ENCODE measurements around the gene ACADVL.

- PRO-cap: no peak
CAGE:
- cytosol, long polyA minus RNA: no peak
- cytosol, long polyA plus RNA: no peak
- long polyA plus RNA: no peak
- nucleus, long polyA minus RNA: no peak
- nucleus, long polyA plus RNA: no peak
Observed at GRCh38 chr17:6068753-6069412, 1.3 kb upstream of the WSCD1 start.

DNA sequence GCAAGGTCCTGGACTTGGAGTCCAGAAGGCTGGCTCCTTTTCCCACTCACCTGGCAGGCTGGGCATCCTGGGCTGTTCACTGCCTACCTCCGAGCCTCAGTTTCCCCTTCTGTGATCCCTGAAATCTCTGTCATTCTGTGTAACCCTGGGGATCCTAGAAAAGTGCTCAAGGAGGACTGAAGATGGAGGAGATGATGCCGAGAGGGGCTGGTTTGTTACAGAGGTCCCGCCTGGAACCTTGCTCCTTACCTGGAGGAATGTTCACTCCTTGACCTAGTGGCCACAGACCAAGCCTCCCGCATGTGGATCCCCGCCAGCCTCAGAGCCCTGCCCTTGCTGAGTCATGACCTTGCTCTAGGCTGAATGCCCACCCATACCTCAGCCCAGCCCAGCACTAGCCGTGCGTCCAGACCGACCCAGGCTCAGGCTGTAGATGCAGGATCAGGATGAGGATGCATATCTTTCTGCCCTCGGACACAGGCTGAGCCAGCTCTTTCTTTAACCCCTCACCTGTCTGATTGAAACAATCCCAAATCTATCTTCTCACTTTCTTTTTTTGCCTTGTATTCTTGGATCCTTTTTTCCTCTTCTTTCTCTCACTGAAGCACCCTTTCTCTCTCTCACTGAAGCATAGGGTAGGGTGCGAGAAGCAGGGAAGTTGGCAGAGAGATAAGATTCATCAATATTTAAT is 34.8 kb downstream of the WSCD1 start:
- PRO-cap: no peak
CAGE:
- cytosol, long polyA minus RNA: no peak
- cytosol, long polyA plus RNA: no peak
- long polyA plus RNA: no peak
- nucleus, long polyA minus RNA: no peak
- nucleus, long polyA plus RNA: no peak

- PRO-cap: bidirectional peak, plus-strand start at chr17:6179314, minus-strand start at chr17:6178994
CAGE:
- cytosol, long polyA minus RNA: no peak
- cytosol, long polyA plus RNA: no peak
- long polyA plus RNA: no peak
- nucleus, long polyA minus RNA: start-site peak on the plus strand at chr17:6179279-6179341, 11 reads
- nucleus, long polyA plus RNA: no peak
Observed at GRCh38 chr17:6179105-6179566, 109.0 kb downstream of the WSCD1 start.

DNA sequence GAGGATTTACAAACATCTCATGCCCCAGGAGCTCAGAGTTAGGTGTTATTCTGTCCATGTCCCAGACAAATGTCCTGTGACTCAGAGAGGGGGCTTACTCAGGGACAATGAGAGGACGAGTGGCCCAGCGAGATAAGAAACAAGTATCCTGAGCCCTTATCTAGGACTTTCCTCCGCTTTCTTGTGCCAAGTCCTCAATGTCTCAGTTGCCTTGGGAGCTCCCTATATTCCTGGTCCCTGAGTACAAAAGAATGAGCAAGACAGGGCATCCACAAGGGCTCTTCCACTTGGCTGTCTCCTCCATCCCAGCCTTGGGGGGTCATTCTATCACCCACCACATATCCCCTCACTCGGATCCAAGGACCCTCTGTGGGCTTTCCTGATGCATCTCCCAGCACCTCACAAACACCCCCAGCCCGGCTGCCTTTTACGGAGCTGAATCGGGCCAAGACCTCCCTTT is 121.3 kb downstream of the WSCD1 start:
- PRO-cap: bidirectional peak, plus-strand start at position 227 of the sequence, minus-strand start at position 73 of the sequence
CAGE:
- cytosol, long polyA minus RNA: no peak
- cytosol, long polyA plus RNA: no peak
- long polyA plus RNA: no peak
- nucleus, long polyA minus RNA: no peak
- nucleus, long polyA plus RNA: no peak

DNA sequence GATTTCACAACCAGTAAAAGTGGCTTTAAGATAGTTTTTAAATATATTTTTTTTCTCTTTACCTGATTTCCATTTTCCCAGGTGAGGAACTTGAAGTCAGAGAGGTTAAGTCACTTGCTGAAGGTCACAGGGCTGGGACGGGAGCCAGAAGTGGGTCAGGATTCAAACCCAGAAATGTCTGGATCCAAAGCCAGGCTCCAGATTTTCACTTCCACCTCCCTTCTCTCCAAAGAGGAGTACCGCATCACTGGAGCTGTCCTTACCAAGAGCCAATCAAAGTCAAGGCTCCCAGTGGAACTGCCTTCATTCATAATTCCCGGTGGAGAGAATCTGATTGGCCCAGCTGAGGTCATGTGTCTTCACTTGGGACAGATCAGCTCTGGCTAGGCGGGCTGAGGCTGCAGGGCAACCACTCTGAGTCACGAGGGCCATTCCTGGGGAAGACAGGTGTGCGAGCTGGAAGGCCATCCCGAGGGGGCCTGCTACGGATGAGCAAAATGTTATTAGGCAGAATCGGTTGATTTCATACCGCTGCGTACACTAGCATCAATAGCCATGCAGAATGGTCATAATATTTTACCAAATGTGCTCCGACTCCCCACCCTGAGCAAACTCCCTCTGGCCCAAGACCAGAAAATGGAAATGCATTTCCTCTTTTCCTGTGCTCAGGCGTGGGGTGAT is 111.3 kb downstream of the AIPL1 start:
- PRO-cap: no peak
CAGE:
- cytosol, long polyA minus RNA: no peak
- cytosol, long polyA plus RNA: no peak
- long polyA plus RNA: no peak
- nucleus, long polyA minus RNA: no peak
- nucleus, long polyA plus RNA: no peak

GRCh38 chr17:6476432-6476892 is 32.2 kb downstream of the PIMREG start:
- PRO-cap: no peak
CAGE:
- cytosol, long polyA minus RNA: no peak
- cytosol, long polyA plus RNA: no peak
- long polyA plus RNA: no peak
- nucleus, long polyA minus RNA: no peak
- nucleus, long polyA plus RNA: no peak

GRCh38 chr17:6507585-6508049 is 48.7 kb downstream of the PITPNM3 start:
- PRO-cap: no peak
CAGE:
- cytosol, long polyA minus RNA: no peak
- cytosol, long polyA plus RNA: no peak
- long polyA plus RNA: no peak
- nucleus, long polyA minus RNA: no peak
- nucleus, long polyA plus RNA: no peak

GRCh38 chr17:6654643-6655692 is 3.4 kb downstream of the C17orf100 start:
- PRO-cap: no peak
CAGE:
- cytosol, long polyA minus RNA: no peak
- cytosol, long polyA plus RNA: no peak
- long polyA plus RNA: no peak
- nucleus, long polyA minus RNA: no peak
- nucleus, long polyA plus RNA: no peak

- PRO-cap: bidirectional peak, plus-strand start at chr17:6753860, minus-strand start at chr17:6753718
CAGE:
- cytosol, long polyA minus RNA: no peak
- cytosol, long polyA plus RNA: no peak
- long polyA plus RNA: no peak
- nucleus, long polyA minus RNA: no peak
- nucleus, long polyA plus RNA: no peak
Observed at GRCh38 chr17:6753508-6754050, 2.3 kb upstream of the XAF1 start.

- PRO-cap: no peak
CAGE:
- cytosol, long polyA minus RNA: no peak
- cytosol, long polyA plus RNA: no peak
- long polyA plus RNA: no peak
- nucleus, long polyA minus RNA: no peak
- nucleus, long polyA plus RNA: no peak
Observed at GRCh38 chr17:6758135-6758783, 2.4 kb downstream of the XAF1 start.

GRCh38 chr17:7013771-7014159 is 817 bp upstream of the C17orf49 start:
- PRO-cap: no peak
CAGE:
- cytosol, long polyA minus RNA: no peak
- cytosol, long polyA plus RNA: no peak
- long polyA plus RNA: no peak
- nucleus, long polyA minus RNA: no peak
- nucleus, long polyA plus RNA: no peak

DNA sequence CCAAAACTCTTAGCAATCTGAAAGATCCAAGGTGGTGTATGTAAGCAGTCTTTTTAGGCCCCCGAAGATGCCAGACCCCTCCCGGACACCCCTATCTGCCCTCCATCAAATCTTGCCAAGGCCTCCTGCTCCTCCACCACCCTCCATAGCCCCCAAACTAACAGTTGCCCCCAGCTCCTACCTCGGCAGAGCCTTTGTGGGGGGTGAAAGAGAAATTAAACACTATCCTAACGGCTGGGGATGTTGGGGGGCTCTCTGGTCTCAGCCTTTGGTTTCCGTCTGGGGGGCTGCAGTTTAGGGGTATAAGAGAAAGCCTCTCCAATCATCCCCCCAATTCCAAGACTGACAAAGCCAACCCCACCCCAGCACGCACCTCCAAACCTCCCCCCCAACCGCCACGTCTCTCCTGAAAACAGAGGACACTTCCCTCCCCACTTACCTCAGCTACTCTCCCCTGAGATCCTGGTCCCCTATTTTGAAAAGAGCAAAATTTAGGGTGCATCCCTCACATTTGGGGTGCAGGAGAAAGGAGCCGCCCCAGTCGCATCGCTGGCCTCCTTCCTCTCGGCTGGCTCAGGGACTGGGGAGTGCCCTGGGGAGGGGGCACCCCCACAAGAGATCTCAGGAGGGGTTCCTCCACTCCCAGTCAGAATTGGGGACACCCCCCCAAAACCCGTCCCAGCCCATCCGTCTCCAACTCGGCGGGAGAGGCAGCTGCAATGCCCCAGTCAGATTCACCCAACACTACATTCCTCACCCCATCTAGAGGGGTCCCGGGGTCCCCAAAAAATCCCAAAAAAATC is 3.7 kb upstream of the BCL6B start:
- PRO-cap: no peak
CAGE:
- cytosol, long polyA minus RNA: no peak
- cytosol, long polyA plus RNA: no peak
- long polyA plus RNA: no peak
- nucleus, long polyA minus RNA: no peak
- nucleus, long polyA plus RNA: no peak

GRCh38 chr17:7042545-7043268 is 1.2 kb downstream of the SLC16A11 start:
- PRO-cap: no peak
CAGE:
- cytosol, long polyA minus RNA: no peak
- cytosol, long polyA plus RNA: no peak
- long polyA plus RNA: no peak
- nucleus, long polyA minus RNA: no peak
- nucleus, long polyA plus RNA: no peak

DNA sequence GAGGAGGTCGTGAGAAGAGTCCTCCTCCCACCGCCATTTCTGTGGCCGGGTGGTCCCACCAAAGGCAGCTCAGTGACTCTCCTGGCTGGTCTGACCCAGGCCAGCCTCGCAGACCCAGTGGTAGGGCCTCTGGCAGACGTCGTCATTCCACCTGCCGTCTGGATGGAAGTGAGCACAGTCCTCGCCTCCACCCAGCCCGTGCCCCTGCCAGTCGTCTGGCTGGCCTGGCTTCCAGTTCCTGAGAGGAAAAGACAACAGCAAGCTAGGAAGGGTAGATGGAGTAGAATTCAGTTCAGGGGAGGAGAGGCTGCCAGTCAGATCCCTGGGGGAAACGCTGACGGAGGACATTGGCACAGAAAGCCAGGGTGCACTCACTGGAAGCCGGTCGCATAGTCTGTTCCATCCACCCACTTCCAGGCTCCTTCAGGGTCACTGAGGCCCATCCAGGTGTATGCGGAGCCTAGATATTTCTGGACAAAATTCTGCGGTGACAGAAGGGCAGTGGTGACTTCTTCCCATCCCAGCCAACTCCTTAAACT is 5.0 kb downstream of the CLEC10A start:
- PRO-cap: no peak
CAGE:
- cytosol, long polyA minus RNA: no peak
- cytosol, long polyA plus RNA: no peak
- long polyA plus RNA: no peak
- nucleus, long polyA minus RNA: no peak
- nucleus, long polyA plus RNA: no peak

DNA sequence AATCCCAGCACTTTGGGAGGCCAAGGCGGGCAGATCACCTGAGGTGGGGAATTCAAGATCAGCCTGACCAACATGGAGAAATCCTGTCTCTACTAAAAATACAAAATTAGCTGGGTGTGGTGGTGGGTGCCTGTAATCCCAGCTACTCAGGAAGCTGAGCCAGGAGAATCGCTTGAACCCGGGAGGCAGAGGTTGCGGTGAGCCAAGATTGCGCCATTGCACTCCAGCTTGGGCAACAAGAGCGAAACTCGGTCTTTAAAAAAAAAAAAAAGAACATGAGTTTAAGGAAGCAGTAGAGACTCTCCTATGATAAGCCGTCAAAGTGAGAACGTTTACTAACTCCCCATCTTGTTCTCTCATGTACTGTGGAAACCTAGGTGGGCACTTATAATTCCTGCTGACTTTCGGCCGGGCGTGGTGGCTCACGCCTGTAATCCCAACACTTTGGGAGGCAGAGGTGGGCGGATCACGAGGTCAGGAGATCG is 6.0 kb upstream of the ASGR2 start:
- PRO-cap: no peak
CAGE:
- cytosol, long polyA minus RNA: no peak
- cytosol, long polyA plus RNA: no peak
- long polyA plus RNA: no peak
- nucleus, long polyA minus RNA: no peak
- nucleus, long polyA plus RNA: no peak

DNA sequence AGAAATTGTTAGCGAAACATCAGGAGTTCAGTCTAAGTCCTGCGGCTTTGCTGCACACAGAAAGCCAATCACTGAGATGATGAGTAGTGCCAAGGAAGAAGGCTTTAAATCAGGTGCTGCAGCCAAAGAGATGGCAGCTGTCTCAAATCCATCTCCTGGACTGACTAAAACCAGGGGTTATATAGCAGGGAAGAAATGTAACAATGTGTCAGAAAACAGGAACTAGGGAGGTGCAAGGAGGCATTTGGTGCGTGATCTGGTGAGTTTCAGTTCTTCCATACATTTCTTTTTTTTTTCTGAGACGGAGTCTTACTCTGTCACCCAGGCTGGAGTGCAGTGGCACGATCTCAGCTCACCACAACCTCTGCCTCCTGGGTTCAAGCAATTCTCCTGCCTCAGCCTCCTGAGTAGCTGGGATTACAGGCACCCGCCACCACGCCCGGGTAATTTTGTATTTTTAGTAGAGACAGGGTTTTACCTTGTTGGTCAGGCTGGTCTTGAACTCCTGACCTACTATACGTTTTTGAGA is 6.7 kb upstream of the ASGR2 start:
- PRO-cap: no peak
CAGE:
- cytosol, long polyA minus RNA: no peak
- cytosol, long polyA plus RNA: no peak
- long polyA plus RNA: no peak
- nucleus, long polyA minus RNA: no peak
- nucleus, long polyA plus RNA: no peak

DNA sequence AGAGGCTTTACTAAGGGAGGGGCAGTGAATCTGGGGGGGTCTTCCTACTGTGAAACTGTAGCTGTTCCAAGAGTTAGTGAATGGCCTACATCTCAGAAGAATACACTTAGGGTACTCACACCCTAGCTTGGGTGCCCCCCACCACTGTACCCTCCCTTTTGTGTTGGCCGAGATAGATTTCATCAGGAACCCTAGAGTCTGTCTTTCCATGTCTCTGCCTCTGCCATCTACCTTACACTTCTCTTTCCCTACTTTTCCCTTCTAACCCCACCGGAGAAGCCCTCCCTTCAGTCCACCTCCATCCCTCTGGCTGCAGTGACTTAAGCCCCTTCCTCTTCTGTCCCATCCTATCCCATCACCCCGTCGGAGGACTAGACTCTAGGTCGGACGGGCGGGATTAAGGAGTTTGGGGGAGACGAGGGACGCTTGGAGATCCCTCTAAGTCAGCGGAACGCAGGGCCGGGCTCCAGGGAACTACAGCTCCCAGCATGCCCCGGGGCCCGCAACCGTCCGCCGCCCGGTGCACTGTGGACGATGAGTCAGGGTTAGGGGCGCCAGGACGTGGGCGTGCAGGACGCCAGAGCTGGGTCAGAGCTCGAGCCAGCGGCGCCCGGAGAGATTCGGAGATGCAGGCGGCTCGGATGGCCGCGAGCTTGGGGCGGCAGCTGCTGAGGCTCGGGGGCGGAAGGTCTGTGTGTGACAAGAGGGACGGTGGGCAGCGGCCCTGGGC is at the start of gene ACADVL:
Gene ACADVL (plus strand): TSS at position 580 of the 730 bp plus-strand sequence.
- PRO-cap: bidirectional peak, plus-strand start at position 580 of the sequence, minus-strand start at position 478 of the sequence
CAGE:
- cytosol, long polyA minus RNA: start-site peak on the plus strand centred at position 578 of the sequence, 21 bp wide, 19 reads
- cytosol, long polyA plus RNA: start-site peak on the plus strand centred at position 568 of the sequence, 98 bp wide, 479 and 501 reads in 2 replicates
- long polyA plus RNA: start-site peak on the plus strand centred at position 573 of the sequence, 87 bp wide, 2,001 and 1,454 reads in 2 replicates
- nucleus, long polyA minus RNA: start-site peak on the plus strand centred at position 577 of the sequence, 80 bp wide, 851 reads
- nucleus, long polyA plus RNA: start-site peak on the plus strand centred at position 576 of the sequence, 81 bp wide, 3,357 and 2,883 reads in 2 replicates

- PRO-cap: no peak
CAGE:
- cytosol, long polyA minus RNA: no peak
- cytosol, long polyA plus RNA: no peak
- long polyA plus RNA: no peak
- nucleus, long polyA minus RNA: no peak
- nucleus, long polyA plus RNA: no peak
Observed at GRCh38 chr17:7222496-7223572, 3.1 kb downstream of the ACADVL start.

DNA sequence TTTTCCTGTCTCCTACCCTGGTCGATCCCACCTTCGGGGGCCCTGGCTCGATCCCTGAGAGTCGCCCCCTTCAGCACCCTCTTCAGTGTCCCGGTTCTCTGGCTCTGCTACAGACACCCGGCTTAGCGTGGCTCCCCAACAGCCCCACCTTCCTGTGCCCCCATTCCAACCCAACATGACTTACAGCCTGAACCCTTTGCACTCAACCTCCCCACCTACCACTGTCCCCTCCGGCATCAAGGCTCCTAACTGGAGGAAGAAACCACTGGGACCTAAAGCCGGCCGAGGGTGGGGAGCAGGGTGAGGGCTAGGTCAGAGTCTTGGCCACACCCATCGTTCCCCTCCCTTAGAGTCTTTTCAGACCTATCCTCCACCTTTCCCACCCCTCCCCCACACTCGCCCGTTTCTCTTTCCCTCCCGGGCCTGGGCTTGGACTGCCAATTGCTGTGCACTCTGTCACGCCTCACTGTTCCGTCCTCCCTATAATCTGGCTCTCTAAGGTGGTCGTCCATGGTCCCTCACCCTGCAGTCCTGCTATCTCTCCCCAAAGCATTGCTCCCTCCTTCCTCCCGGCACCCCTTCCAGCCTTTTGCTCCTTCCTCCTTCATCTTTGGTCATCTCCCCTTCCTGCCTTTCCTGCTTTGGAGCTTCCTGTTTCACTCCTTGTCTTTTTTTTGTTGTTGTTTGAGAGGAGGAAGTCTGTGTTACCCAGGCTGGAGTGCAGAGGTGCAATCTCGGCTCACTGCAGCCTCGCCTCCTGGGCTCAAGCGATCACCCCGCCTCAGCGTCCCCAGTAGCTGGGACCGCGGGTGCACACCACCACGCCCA is 876 bp upstream of the CLDN7 start:
- PRO-cap: bidirectional peak, plus-strand start at position 402 of the sequence, minus-strand start at position 247 of the sequence; bidirectional peak, plus-strand start at position 695 of the sequence, minus-strand start at position 629 of the sequence
CAGE:
- cytosol, long polyA minus RNA: start-site peak on the minus strand centred at position 622 of the sequence, 900 bp wide, 63 reads
- cytosol, long polyA plus RNA: no peak
- long polyA plus RNA: no peak
- nucleus, long polyA minus RNA: start-site peak on the minus strand centred at position 264 of the sequence, 34 bp wide, 77 reads
- nucleus, long polyA plus RNA: start-site peak on the minus strand centred at position 279 of the sequence, 224 bp wide, 284 and 287 reads in 2 replicates

GRCh38 chr17:7263768-7264157 is 1.5 kb upstream of the CLDN7 start:
- PRO-cap: no peak
CAGE:
- cytosol, long polyA minus RNA: no peak
- cytosol, long polyA plus RNA: no peak
- long polyA plus RNA: no peak
- nucleus, long polyA minus RNA: no peak
- nucleus, long polyA plus RNA: no peak

Measured in endothelial cell of umbilical vein (primary cell).